ENCODE measurements around a stretch of chr1.

GRCh38 chr1:231373802-231374327, 35.8 kb downstream of the SPRTN start:
- PRO-cap: no peak

DNA sequence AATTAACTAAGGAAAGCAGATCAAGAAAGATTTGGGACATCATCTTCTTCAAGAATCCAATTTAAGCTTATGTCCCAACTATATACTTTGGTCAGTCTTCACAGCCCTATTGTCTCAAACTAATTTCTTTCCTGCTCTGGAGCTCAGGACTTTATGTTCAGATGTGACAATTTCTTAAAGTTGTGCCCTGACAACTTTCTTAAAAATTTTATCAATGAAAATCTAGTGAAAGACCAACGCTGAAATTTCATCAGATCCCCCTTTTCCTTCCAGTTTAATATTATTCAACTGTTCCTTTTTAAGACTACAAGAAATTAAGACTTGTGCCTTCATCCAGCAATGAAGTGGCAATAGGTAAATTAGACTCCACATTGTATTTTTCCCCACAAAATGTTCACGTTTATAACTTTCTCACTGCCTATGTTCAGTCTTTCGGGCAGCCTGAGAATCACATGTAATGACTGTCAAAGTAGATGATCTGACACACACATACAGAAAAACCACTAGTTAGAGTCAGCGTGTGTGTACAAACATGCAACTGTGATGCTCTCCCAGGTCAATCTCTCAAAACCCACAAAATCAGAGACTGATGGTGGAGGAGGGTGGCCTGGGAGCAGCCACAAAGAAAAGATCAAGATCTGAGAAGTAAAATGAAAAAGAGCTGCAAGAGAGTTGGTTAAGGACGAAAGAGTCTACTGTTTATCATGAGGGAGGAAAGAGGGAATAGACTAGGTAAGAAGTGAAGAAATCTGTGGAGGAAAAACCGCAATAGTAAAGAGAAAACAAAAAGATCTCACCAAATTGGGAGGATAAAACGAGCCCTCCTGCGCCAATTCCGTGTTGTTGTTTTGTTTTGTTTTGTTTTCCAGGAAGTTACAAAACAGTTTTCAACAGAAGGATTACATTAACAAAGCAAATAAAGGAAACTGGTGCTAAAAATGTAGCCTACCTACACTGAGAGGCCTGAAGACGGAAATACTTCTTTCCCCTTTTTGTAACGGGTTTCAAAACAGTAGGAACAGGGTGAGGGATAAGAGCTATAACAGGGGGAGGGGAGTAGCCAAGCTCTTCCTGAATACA, 2.4 kb downstream of the EGLN1 start:
- PRO-cap: unidirectional peak, plus-strand start at position 574 of the sequence

DNA sequence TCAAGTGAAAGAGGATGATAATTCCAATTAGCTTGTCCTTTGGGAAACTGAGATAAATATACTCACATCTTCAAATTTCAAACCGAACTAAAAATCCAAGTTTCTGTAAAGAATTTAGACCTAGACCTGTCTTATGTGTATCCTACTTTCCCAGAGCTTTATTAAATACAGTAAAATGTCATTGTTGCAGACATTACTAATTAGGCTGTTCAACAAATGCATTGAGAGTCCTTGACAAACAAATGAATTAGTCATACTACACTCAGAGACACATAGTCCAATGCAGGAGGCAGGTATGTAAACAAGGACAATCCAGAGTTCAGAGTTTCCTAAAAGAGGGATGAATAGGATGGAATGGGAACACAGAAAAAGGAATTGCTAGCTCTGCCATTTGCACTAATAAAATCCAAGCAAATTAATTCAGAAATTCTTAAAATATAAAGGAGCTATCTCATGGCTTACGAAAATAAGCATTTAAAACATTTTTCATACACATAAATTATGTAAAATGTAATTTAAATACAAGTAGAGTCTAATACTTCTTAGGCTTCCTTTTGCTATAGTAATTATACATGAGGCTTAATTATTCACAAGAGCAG, 1.6 kb upstream of the EGLN1 start:
- PRO-cap: no peak

DNA sequence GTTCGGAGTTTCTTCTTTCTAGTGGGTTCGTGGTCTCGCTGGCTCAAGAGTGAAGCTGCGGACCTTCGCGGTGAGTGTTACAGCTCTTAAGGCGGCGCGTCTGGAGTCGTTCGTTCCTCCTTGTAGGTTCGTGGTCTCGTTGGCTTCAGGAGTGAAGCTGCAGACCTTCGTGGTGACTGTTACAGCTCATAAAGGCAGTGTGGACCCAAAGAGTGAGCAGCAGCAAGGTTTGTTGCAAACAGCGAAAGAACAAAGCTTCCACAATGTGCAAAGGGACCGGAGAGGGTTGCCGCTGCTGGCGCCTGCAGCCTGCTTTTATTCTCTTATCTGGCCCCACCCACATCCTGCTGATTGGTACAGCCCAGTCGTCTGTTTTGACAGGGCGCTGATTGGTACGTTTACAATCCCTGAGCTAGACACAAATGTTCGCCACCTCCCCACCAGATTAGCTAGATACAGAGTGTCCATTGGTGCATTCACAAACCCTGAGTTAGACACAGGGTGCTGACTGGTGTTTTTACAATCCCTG, 14.8 kb downstream of the DISC1 start:
- PRO-cap: no peak

DNA sequence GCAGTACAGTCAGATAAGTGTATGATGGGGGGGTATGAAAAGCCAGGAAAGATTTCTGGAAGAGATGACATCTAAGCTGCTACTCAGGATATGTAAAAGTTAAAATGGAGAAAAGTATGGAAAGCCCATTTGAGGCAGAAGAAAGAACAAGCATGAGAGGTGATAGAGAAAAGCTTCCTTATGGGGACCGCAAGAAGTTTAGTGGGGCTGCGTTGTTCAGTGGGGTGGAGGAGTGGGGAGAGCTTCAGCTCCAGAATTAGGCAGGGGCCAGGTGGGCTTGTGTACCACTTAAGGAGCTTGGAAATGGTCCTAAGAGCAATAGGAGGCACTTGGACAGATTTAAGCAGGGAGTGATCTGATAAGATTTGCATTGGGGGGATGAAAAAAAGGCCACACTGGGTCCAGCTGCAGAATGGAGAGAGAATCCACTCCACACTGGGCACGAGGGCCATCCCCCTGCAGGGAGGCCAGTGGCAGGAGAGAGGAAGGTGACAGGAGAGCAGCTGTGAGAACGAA, 216.6 kb downstream of the DISC1 start:
- PRO-cap: no peak

DNA sequence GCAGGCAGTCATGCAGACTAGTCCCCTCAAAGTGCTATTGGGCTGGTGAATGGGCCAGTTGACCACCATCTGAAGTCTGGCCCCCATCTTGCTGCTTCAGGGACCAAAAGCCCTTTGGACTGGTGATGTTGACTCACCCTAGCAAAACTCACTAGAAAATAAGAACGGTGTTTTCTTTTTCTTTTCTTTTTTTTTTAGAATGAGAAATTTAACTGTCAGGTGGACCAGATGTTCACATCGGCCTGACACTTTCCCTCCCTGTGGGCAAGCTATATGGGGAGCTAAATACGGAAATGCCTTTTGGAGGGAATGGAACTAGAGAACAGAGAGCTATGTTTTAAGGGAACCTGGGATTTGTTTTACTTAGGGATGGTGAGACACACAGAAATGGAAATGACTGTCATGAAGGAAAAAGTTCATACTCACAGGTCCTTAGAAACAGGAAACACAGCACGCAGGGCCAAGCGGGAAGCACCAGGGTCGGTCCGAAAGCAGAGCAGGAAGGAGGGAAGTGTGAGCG, 256.5 kb downstream of the SIPA1L2 start:
- PRO-cap: no peak

DNA sequence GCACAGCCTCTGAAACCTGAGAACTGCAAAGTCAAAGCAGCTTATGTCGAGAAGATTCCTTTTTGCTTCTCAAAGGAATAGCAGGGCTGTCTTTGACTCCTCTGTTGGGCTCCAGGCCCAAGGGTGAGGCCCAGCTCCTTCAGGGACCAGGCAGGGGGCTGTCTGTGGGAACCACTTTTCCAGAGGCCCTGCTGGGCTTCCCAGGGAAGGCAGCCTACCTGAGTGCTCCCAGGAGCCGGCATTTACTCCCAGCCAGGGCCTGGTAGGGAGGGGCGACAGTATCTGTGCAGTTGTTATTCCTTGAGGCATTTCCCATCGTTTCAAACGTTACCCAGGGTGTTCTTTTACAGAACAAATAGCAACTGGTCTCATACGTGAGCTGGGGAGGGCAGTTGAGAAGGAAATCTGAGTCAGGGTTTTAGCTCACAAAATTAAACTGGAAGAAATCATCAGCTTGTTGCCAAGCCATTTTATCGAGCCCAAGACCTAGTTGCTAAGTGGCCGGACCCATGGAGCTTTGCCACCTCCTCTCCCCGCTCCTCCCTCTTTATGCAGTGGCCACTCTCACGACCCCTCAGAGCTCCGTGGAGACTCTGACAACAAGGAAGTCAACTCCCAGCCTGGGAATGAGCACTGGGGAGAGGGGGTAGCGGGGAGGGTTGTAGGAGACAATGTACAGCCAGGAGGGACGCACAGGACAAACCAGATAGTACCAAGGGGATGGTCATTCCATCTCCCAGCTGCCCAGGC, 251.1 kb downstream of the SIPA1L2 start:
- PRO-cap: no peak

DNA sequence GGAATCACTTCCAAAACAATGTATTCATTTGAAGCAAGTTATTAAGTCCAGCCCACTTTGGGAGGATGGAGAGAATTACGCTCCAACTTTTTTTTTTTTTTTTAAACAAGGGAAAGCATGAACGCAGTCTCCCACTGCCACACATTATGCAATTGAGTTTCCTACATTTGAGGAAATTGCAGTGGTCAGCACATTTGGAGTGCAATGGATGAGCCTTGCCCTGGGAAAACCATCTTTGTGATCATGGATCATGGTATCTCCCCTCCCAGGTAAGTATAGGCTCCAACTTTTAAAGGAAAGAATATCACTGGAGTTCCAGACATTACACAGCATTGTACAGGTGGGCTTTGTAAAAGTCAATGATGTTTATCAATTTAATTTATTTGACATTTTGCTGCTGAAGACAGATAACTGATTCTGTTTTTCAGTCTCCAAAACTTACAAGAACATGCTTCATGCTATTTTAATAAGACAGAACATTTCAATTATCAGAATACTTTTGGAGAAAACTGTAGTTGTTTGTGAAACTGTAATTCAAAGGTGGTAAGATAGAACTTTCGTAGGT, 26.8 kb downstream of the MAP10 start:
- PRO-cap: no peak

- PRO-cap: no peak
These were observed 13.5 kb downstream of the MAP3K21 start for GRCh38 chr1:233341051-233341340.

DNA sequence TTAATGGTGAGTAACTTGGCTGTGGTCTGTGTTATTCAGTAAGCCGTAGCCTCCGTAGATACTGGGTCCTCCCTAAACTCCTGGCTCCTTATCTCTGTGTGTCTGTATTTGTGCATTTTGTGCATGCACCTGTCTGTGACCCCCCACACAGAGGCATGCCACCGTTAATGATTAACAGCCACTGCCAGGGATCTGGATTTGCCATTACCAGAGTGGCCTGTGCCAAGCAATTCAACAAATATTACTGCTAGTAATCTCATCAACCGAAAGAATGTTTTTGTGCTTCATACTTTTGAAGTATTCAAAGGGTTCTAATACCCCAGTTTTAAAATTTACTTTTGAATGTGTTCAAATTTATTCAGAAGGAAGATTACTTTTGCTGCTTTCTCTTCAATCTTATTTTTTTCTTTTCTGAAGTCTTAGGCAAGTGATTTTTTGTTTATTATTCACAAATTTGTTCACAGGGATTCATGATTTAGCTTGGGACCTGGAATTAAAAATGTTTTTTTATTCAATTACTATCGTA, 32.1 kb downstream of the MAP3K21 start:
- PRO-cap: no peak

- PRO-cap: no peak
These were observed 72.9 kb downstream of the MAP3K21 start for GRCh38 chr1:233400500-233400725.

GRCh38 chr1:233657214-233658217, 43.6 kb downstream of the KCNK1 start:
- PRO-cap: no peak

DNA sequence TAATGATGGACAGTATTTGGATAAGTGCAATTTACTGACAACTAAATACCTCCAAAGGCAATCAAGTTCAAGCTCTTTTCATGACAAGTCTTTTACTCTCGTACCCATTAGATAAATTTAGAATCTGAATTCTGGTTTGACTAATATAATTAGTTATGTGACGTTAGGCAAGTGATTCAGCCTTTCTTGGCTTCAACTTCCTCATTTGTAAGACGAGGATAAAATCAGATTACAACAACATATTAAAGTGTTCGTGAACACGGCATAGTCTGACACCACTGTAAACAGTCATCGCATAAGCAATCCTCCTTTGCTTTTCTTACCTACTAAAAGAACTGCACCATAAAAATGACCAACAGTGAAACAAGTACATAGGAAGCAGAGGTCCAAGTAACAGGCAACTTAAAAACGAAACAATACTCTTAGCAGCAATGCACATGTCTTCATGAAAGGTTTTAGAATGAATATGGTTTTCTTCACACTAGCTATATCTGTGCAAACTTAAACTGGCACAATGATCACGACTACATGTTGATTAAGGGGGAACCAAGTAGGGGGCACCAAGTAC, 25.7 kb downstream of the COA6 start:
- PRO-cap: no peak

- PRO-cap: no peak
These were observed 64.5 kb upstream of the TARBP1 start for GRCh38 chr1:234543363-234543907.

GRCh38 chr1:234583732-234584916, 25.9 kb downstream of the IRF2BP2 start:
- PRO-cap: no peak

GRCh38 chr1:234599386-234600511, 10.2 kb downstream of the IRF2BP2 start:
- PRO-cap: bidirectional peak, plus-strand start at chr1:234599970, minus-strand start at chr1:234599845

DNA sequence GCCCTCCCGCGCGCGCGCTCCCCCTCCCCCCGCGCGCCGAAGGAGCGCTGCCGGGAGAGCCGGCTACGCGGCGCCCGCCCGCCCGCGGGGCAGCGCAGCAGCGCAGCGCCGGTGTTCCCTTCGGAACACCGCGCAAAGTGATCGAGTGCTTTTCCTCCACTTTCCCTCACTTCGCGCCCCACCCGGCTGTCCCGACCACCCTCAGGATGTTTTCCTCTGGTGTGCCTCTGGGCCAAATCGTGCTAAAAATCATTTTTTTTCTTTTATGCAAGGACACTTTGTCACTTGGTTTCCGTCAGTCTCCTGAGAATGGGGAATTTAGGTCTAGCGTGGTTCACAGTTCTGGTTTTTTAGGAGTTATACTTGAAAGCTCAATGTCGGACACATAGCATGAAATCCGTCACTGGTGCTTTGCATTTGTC, 277 bp upstream of the IRF2BP2 start:
- PRO-cap: bidirectional peak, plus-strand start at position 75 of the sequence, minus-strand start outside the sequence; unidirectional peak, minus-strand start at position 361 of the sequence

DNA sequence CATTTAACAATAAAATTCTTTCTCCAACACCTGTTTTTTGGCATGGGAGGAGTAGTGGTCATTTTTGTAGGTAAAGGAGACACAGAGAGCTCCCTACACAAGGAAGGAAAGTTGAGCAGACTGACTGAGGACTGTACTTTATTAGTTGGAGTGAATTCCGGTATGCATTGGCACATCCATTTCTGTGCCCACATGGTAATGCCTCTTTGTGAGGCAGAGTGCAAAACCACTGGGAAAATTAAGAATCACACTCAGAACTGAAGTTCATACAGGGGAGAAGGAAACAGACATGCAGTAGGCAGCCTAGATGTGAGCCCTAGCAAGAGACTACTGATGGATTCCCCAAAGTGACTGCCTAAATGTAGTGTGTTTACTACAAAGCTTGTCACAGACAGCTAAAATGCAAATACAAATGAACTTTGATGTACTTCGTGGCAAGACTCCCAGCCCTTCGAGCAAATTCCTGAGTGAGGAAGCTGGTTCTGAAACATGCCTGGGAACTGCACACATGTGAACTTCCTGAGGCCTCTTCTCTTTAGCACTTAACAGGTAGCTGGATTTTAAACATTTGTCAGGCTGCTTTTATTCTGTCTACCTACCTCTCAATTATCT, 6.5 kb upstream of the IRF2BP2 start:
- PRO-cap: no peak

- PRO-cap: no peak
These were observed 48.2 kb upstream of the IRF2BP2 start for GRCh38 chr1:234658112-234658700.

DNA sequence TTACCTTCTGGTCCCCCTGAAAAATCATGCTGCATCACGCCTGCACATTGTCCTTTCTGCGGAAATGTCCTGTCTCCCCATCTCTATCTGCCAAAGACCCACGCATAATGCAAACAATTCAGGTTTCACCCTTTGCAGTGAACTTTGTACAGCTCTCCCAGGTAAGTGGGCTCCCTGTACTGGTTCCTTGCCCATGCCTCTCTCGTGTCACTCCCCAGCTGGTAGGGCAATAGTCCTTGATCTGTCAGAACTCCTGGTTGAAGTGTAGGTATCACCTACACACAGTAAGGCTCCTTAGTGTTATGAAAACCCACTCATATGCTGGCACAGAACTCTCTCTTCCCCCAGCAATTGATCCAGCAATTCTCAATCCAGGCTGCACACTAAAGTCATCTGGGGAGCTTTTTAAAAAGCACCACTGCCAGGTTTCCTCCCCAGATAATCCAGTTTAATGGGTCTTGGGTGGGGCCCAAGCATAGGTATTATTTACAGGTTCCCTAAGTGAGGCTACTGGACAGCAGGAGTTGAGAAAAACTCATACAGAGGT, 103.1 kb upstream of the IRF2BP2 start:
- PRO-cap: no peak